Colonic mucosa (tissue), 1 donor: Measurements from ENCODE around the genes TRPV1, CAMKK1 and ATP2A3.

GRCh38 chr17:2384356-2385270 is 16.2 kb downstream of the MNT start:
- PRO-cap = no peak

GRCh38 chr17:2393036-2393931 is 7.6 kb downstream of the MNT start:
- PRO-cap = bidirectional peak, plus-strand start at chr17:2393331, minus-strand start at chr17:2393207; bidirectional peak, plus-strand start at chr17:2393472, minus-strand start at chr17:2393447; bidirectional peak, plus-strand start at chr17:2394039, minus-strand start at chr17:2393874

DNA sequence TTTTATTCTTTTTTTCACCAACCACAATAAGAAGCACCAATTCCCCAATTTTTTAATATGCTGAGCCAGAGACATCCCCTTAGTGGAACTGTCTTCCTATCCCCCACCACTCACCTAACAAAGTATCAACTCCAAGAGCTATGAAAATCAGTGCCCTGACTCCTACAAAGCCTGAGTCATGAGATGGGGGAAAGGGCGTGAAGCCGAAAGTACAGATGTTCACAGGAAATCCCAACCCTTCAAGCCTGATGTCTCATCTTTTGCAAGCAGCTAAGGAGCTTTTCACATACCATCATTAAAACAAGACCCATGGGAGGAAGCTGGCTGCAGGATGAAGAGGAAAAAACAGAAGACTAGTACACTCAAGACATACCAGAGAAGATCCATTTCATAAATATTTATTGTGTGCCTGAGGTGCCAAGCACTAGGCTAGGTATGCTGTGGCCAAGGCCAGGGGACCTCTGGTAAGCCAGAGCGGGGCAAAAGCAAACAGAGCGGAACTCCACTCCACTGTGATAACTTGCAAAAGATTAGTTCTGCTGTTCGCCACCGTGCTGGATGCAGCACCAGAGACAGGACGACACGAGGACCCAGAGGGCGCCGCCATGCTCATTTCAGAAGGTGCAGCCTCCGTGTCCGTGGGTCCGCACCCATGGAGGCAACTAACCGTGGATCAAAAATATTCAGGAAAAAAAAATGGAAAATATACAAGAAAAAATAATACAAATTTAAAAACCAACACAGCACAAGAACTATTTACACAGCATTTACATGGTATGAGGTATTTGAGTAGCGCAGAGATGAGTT is 4.5 kb upstream of the MNT start:
- PRO-cap = no peak

- PRO-cap = unidirectional peak, plus-strand start at chr17:2687049; unidirectional peak, plus-strand start at chr17:2687150
These were observed 24.7 kb downstream of the CLUH start for GRCh38 chr17:2686803-2687272.

- PRO-cap = no peak
These were observed 5.7 kb downstream of the RAP1GAP2 start for GRCh38 chr17:2801647-2802658.

DNA sequence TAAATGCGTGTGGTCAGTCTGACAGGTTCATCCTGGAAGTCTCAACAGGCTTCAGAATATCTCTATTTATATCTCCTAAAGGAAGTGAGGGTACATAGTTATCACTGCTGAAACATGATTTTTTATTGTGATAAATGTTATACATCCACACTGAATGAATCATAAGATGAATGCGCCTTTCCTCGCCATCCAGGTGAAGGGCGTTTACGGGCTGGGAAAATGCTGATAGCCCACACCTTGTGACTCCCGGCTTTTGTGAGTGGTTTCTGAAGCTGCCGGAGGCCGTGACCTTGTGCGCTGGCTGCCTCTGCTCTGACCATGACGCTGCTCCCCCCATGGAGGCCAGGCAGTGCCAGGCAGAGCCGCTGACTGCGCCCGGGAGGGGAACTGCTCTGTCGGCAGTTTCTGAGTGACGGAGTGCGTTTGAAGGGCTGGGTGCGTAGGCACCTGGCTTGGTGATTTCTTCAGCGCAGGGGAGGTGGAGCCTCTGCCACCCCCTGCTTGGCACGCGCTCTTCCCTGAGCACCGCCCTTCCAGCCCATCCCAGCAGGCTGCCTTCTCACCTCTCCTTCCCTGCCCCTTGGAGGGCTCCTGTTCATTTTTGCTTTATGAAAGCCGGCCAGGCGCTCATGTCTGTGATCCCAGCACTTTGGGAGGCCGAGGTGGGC is 97.3 kb downstream of the RAP1GAP2 start:
- PRO-cap = no peak

- PRO-cap = no peak
These were observed 1.6 kb upstream of the ASPA start for GRCh38 chr17:3474082-3474714.

DNA sequence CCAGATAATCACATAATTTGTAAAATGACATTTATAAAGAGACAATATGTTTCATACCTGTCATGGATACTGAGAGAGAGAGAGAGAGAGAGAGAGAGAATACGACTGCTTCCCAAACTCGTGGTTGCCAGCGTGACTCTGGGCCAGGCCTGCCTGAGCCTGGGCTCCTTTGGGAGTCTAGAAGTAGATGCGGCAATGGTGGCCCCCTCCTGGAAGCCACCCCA is at the start of gene TRPV1:
Gene TRPV1 (minus strand): TSS at position 160 of the 224 bp plus-strand sequence.
- PRO-cap = no peak

DNA sequence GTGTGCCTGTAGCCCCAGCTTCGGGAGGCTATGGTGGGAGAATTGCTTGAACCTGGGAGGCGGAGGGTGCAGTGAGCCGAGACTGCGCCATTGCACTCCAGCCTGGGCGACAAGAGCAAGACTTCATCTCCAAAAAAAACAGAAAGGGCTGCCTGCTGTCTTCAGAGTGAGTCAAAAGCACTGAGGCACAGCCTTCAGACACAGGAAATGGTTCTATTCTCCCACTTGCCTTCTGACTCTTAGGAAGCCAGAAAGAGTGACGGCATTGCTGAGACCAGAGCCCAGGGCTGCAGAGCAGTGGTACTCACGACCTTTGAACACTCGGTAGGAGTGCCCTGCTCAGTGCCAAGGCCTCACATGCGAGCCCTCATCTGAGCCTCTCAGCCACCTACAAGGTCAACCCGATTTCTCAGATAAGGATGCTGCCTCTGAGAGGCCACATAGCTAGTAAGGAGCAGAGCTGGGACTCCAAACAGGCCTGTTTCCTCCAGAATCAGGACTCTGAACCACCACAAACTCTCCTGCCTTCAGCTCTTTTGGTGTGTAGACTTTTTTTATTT is 3.5 kb upstream of the ITGAE start:
- PRO-cap = no peak

- PRO-cap = bidirectional peak, plus-strand start at chr17:3893268, minus-strand start at chr17:3893096; bidirectional peak, plus-strand start at chr17:3893495, minus-strand start at chr17:3893350
These were observed at the start of gene CAMKK1 for GRCh38 chr17:3892857-3893936. CAMKK1 (minus strand) TSS chr17:3893053.

GRCh38 chr17:3903280-3904446 is 10.8 kb upstream of the CAMKK1 start:
- PRO-cap = no peak

GRCh38 chr17:3923840-3924439 is 7.7 kb upstream of the P2RX1 start:
- PRO-cap = no peak

GRCh38 chr17:3928966-3929692 is 12.9 kb upstream of the P2RX1 start:
- PRO-cap = no peak

DNA sequence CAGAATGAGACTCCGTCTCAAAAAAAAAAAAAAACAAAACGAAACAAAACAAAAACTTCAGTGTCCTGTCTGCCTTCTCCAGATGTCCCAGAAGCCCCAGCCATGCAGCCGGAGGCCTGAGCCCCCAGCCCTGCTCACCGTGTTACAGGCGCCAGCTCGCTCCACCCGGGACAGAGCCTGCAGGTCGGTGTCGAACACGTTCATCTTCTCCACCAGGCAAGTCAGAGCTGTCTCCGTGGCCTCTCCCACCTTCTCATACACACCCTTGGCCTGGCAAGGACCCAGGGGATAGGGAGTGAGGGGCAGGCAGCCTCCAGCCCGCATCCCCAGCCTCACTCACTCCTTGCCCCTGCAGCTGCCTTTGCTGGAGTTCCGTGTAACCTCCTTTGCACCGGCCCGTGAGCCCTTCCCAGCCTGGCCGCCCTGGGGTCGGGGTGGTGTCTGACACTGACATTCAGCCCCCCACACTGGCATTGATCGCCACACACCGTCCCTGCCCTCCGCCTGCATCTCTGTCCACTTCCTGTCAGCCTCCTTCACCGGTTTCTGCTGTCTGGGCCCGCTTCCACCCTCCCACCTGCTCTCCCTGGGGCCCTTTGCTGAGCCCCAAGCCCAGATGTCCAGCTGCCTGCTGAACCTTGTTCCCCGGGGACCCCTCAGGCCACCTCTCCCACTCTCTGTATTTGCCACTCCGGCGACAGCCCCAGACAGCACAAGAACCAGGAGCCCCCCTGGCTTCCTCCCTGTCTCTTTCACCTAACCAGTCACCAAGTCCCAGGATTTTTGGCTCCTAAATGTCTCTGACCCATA is 20.8 kb downstream of the ATP2A3 start:
- PRO-cap = no peak

DNA sequence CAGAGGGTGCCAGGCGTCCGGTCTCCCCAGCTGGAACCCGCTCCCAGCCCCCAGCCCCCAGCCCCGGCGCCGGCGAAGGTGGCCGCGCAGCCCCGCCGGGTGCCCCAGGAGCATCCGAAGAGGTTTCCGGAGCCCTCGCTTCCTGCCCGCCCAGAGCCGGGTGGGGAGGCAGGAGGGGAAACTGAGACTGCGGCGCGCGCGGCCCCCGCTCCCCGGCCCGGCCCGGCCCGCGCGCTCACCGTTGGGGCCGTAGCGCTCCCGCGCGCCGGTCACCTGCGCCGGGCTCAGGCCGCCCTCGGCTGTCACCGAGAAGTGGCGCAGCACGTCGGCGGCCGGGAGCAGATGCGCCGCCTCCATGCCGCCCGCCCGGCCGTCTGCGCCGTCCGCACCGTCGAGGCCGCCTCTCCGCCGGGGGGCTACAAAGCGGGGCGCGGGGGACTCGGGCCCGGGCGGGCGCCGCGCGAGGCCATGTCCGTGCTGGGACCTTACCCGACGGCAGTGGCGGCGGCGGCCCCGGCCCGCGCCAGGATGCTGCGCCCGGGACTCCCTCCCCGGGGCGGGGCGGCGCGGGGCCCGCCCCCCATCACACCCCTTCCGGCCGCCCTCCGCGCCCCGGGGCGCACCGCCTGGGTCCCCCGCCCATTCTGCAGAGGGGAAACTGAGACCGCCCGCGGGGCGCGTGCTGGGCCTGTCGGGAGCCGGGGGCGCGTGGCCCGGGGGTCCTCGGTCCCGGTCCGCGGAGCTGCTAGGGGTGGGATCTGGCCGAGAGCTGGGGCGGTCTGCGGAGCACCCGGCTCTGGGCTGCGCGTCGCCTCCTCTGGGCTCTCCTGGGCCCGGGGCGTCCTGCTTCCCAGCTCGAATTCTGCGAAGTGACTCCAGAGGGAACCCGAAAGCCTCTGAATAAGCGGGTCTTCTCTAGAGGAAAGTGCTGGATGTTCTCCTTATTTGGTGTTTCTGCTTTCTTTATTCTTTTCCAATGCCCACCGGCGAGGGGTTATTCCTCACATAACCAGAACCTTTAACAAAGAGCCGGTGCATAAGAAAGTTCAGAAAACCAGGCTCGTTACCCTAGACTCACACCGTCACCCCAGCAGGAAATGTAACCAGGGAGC is at the start of gene ATP2A3:
Gene ATP2A3 (minus strand): TSS at position 503 of the 1,112 bp plus-strand sequence.
- PRO-cap = bidirectional peak, plus-strand start at position 649 of the sequence, minus-strand start at position 503 of the sequence

DNA sequence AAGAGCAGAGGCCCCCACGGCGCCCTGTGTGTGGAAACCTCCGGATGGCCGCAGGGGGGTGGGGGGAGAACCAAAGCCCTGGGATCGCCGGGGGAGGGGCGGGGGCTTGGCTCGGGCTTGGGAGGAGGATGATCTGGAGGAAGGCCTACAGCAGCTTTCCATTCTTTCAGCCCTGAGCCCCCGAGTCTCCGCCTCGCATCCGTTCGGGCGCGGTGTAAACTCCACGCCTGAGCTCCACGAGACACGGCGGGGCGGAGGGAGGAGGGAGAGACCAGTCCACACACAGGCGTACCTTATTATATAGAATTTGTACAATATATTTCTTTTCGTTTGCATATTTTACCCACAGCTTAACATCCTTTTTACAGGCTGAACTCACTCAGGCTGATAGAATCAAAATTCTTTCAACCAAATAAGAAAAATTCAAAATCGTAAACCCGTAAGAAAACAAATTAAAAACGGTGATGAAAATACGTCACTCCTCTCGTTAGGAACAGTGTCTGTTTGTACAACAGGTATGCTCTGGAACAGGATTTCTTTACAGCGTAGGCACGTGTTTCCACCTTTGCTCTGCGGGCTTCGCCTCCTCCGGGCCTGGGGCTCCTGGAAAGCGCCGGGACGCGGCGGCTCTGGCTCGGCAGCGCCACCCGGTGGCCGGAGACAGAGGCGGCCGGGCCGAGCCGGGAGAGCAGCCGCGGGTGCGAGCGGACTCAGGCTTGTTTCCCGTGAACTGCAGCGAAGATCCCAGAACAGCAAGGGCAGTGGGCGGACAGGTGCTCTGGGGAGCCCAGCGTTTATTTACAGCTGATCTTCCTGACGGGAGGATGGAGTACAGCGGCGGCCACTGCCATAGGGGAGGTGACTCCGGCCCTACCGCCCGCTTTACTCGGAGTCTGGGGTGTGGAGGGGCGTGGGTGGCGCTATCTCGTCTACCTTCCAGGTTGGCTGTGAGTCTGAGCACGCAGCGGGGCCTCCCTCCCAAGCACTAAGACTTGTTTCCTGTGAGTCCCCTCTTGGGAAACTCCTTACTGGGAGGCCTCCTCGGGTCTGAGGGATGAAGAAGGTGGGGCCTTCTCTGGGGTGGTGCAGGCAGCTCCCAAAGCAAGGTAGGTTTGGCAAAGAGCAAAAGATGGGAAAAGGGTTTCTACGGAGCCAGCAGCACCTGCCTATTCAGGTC is 40.3 kb upstream of the ATP2A3 start:
- PRO-cap = no peak

DNA sequence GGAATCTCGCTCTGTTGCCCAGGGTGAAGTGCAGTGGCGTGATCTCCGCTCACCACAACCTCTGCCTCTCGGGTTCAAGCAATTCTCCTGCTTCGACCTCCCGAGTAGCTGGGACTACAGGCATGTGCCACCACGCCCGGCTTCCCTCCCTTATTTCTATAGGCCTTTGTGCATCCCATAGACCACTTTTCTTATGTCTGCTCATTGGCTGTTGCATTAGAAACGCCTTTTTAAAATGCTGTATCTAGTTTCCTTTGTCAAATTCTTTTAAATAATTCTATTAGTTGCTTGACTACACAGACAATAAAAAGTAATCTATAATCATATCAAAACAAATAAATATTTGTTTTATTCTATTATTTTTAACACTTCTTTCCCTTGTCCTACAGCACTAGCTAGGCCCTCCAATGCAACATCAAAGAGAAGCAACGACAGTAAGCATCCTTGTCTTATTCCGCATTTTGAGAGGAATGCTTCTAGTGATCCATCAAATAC is 59.1 kb downstream of the ZZEF1 start:
- PRO-cap = no peak

DNA sequence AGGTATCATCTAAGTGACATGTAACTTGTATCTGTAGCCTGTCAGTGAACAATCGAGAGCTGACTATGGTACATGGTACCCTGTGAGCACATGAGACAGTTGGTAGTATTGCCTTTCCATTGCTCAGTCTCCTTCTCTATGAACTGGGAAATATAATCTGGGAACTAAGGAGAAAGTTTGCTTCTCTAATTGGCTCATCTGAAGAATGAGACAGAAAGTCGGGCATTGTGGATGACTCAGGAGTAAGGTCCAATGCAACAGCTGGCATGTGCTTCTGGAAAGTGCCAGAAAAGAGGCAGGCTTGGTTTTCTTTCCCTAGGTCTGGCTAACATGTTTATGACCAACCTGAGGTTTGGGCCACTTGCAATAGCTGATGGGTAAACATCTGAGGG is 51.9 kb downstream of the ZZEF1 start:
- PRO-cap = unidirectional peak, minus-strand start at position 131 of the sequence

DNA sequence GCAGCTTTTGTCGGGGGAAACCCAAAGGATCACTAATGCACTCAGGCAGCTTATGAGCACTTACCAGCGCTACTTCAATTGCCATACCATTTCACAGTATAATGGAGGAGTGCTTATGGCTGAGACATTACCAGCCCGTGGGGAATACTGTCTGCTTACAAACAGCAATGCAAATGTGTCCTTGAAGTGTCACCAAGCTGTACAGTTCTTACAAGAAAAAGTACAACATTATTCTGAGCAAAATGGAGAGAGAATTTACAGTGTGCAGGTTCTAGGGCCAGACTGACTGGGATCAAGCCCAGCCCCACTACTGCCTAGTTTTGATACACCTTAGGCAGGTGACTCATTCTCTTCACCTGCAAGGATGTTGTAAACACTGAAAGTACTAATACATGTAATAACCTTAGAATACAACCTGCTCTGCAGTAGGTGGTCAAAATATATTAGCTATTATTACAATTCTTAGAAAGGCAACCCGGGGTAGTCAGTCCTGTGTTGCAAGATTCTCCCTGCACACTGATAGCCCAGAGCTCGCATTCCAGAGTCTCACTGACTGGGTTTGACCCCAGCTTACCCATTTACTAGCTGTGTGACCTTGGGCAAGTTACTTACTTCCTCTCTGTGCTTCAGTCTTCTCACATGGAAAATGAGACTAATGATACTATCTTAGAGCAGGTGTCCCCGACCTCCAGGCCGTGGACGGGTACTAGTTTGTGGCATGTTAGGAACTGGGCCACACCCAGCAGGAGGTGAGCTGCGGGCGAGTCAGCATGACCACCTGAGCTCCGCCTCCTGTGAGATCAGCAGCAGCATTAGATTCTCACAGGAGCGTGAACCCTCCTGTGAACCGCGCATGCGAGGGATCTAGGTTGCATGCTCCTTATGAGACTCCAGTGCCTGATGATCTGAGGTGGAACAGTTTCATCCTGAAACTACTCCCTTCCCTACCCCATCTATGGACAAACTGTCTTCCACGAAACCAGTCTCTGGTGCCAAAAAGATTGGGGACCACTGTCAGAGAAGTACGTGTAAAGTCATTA is 16.0 kb downstream of the ANKFY1 start:
- PRO-cap = unidirectional peak, minus-strand start at position 284 of the sequence

GRCh38 chr17:4300835-4301693 is 37.3 kb upstream of the ANKFY1 start:
- PRO-cap = no peak